Neural crest cell (in vitro differentiated cells): ENCODE measurements around the genes SIX4 and PPP2R5E.

DNA sequence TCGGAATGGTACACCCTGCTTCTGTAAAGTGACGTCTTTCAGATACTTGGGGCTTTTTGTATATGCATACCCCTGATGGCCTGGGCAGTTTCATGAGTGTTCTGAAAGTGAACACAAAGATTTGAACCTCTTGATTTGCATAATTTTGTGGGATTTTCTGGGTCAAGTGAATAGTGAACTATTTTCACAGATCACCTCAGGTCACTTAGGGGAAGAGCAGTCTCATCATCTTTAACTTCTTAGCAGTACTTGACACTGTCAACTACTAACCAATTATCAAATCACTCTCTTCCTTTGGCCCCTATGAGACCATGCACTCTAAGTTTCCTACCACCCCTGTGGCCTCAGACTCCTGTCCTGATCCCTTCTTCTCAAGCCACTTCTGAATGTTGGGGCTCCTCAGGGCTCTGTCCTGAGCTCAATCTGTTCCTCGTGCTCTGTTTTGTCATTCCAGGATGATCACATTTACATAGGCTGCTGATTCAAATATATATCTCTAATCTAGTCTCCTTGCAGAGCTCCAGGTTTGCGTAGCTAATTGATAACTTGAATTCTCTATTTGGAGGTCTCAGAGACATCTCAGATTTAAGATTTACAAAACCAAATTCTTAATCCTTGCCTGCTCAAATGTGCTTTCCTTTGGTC lies 36.2 kb upstream of the PPM1A start:
- PRO-cap = no peak

- PRO-cap = bidirectional peak, plus-strand start at chr14:60249221, minus-strand start at chr14:60248983
Observed at GRCh38 chr14:60248922-60249194, 163 bp upstream of the PPM1A start.

- PRO-cap = no peak
Observed at GRCh38 chr14:60643841-60644136, 5.5 kb downstream of the SIX1 start.

- PRO-cap = unidirectional peak, minus-strand start at chr14:60724351
Observed at GRCh38 chr14:60723975-60724807, at the start of gene SIX4. Gene SIX4 (minus strand): TSS chr14:60724351.

GRCh38 chr14:61147289-61147944 lies 133.7 kb downstream of the TMEM30B start:
- PRO-cap = no peak

DNA sequence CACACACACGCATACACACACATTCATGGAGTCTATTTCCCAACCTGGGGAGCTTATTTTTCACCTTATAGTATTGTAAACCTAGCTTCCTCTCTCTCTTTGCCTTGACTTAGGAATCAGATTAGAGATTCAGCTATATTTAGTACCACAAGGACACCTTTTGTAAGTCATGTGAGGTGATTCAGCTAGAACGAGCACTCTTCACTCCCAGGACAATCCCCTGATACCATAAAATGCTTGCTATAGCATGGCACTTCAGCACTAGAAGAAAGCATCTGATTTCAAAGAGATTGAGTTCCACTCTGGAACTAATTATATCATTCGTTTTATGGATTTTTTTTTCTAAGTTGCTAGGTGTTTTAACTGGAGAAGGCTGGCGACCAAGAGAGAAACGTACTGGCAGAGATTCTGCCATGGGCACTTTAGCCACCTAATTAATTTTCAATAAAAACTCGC lies 23.5 kb downstream of the TMEM30B start:
- PRO-cap = no peak

- PRO-cap = no peak
Observed at GRCh38 chr14:61277201-61277672, 3.9 kb downstream of the TMEM30B start.

DNA sequence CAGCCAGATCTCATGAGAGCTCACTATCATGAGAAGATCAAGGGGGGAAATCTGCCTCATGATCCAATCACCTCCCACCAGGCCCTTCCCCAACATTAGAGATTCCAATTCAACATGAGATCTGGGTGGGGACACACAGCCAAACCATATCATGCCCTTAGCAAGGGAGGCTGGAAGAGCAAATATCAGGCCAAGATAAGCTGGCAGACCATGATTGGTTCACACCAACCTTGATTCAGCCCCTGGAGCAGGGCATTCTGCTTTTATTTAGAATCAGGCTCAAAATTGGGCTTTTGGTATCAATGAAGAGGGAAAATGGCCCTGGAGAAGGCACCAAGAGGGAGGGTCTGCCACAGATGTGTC lies 137.4 kb downstream of the PRKCH start:
- PRO-cap = no peak

DNA sequence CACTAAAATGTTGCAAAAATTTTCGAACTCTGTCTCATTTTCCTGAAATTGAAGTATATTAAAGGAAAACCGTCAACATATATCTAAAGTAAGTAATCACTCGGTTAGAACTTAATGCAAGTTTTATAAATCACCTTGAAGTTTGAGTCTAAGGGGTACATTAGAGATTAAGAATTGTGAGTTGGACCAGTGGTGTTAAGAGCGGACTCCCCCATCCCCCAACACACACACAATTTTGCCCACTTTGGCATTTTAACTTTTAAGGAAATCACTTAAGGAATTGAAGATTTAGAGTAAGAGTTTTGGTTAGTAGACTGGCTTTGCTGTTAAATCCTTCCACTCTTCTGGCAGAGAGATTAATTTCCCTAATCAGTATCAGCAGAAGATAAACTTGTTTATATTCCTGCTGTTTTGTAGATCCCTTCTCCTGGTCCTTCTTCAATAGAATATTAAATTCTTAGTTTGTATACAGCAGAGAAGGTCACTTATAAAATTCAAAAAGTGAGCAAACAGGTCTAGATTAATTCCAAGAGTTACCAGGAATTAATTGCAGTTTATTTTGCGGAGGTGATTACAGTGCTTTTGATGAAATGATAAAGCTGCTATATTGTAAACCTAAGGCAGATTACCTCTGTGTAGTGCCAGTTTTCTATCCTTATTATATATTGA lies 1.6 kb downstream of the HIF1A start:
- PRO-cap = no peak

GRCh38 chr14:61720308-61720924 lies 25.1 kb downstream of the HIF1A start:
- PRO-cap = no peak

- PRO-cap = no peak
Observed at GRCh38 chr14:61735425-61735829, 26.8 kb upstream of the SNAPC1 start.

DNA sequence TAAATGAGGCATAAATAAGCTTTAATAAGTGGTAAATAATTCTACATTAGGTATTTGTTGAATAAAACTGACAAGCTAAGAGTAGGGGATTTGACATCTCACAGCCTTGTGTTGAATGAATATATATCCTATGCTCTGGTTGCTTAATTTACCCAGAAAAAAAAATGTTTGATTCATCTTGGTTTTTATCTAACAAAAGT lies 22.9 kb upstream of the SNAPC1 start:
- PRO-cap = no peak

DNA sequence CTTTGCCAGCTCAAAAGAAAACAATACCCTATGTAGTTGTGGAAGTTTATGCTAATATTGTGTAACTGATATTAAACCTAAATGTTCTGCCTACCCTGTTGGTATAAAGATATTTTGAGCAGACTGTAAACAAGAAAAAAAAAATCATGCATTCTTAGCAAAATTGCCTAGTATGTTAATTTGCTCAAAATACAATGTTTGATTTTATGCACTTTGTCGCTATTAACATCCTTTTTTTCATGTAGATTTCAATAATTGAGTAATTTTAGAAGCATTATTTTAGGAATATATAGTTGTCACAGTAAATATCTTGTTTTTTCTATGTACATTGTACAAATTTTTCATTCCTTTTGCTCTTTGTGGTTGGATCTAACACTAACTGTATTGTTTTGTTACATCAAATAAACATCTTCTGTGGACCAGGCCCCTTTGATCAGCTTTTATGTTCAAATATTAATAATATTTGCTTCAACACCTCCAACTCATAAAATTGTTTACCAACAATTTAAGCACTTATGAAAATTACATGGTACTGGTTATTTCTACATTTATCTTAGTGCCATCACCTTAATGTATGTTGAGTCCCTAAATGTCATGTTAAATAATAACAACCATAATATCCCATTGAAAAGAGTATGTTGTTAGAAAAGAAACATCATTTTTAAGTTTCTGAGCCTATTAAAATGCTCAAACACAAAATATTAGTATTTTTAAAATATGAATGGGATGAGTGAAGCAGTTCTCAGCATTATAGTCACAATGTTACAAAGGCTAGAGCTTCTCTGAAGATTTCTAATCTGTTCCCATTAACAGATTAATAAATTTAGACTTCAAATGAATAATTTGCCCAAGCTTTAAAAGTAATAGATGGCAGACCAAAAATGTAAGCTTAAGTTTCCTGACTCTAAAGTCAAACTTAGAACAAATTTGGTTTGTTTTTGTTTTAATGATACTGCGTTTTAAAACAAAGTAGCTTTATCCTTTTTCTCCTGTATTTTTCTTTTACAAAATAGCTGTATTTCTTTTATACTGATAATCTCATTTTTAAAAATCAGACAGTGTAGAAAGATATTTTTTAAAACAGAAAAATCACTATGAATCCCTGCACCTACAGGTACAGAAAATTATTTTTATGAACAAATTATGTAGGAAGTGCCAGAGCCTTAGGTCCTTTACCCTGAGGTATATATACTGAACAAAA lies 14.0 kb upstream of the SNAPC1 start:
- PRO-cap = no peak

GRCh38 chr14:61749275-61750420 lies 12.6 kb upstream of the SNAPC1 start:
- PRO-cap = no peak

GRCh38 chr14:63295116-63295945 lies 23.4 kb downstream of the GPHB5 start:
- PRO-cap = no peak

DNA sequence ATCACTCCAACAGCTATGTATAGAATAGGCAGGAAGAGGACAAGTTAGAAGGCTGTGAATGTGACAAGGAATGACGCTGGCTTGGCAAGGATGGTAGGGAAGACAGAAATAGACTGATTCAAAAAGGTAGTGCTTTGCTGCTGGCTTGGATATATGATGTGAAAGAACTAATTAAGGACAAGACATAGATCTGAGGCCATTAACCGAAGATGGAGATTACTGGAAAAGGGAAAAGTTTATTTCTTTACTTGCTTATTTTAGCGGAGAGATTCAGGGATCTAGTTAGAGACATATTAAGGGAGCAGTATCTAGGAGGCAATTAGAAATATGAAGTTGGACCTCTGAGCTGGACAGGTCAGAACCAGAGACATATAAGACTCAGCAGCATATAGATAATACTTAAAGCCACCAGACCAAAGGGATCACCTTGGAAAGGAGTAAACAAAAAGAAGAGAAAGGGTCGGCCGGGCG lies 105.3 kb upstream of the GPHB5 start:
- PRO-cap = no peak

DNA sequence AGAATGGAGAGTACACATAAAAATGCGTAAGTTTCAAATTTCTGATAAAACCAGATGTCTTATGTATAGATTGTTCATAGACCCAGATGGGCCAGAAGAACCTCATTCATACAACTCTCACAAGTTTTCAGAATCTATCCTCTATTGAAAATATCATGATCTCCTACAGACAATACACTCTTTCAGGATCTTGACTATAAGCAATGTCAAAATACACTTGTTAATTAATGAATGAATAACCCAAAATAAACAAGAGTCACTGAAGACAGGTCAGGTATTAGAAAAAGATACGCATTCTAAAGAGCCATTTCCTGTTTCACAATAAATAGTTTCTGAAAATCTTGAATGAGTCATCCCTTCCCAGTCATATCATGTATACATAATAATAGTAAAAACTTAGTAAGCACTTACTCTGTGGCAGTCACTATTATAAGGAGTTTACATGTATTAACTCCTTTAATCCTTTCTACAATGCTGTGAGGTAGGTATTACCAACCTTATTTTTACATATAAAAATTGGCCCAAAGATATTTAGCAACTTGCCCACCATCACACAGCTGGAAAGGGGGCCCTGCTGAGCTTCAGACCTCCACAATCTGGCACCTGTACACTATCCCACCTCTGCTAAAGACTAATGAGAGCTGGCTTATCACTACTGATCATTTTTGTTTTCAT lies 71.9 kb downstream of the PPP2R5E start:
- PRO-cap = no peak

- PRO-cap = no peak
Observed at GRCh38 chr14:63477892-63478415, 65.2 kb downstream of the PPP2R5E start.

DNA sequence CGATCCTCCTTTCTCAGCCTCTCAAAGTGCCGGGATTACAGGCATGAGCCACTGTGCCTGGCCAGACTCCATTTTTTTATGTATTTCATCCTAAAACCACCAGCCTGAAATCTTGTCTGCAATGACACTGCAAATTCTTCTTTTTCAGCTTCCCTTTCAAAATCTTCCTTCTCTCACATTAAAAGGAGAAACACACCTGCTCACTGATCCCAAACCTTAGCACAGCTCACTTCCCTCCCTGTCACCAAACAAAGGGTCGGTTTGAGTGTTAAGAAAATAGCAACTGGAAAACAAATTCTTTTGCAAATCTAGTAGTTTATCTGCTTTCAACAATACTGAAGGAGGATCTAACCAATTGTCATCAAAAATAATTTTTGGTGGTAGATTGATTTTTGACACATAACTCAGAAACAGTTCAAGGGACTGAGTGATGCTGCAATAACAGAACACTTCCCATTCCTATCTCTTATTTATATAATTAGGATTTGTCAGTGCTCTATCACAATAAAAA lies 62.4 kb downstream of the PPP2R5E start:
- PRO-cap = no peak

- PRO-cap = bidirectional peak, plus-strand start at chr14:63543095, minus-strand start at chr14:63543090; bidirectional peak, plus-strand start at chr14:63543665, minus-strand start at chr14:63543298
Observed at GRCh38 chr14:63542845-63543541, at the start of gene PPP2R5E. Gene PPP2R5E (minus strand): TSS chr14:63543377.